ENCODE results near the gene TMED6.

GRCh38 chr16:68335157-68335659 lies 24.4 kb downstream of the PRMT7 start:
- RAMPAGE, long total RNA: no peak
- RRBS: no CpG with 5 or more reads among the region's 7 CpGs

DNA sequence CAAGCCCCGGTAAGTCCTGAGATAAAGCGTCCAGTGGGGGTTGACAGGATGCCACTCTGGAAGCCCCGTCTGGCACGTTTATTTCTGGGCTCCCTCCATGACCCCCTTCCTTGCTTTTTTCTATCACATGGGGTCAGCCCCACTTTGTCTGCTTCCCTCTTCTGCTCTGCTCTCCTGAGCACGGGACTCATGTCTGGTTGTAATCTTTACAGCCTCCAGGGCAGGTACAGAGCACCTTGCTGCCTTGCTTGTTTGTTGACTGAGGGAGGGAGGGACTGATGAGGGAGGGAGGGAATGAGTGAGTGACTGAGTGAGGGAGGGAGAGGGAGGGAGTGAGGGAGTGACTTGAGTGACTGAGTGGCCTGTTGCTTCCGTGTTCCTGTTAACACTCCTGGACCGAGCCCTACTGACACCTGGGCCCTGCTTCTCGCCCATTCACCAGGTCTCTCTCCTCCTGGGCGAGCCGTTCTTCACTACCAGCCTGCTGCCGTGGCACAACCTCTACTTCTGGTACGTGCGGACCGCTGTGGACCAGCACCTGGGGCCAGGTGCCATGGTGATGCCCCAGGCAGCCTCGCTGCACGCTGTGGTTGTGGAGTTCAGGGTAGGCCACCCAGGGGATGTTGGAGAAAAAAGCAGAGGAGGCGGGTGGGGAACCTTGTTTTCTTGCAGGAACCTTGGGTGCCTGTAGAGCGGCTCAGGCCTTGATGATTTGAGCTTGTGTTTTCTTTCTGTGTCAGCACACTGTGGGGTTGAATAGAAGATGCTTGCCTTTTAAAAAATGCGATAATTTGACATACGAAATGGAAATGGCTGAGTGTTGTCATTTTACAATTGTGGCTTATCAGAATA lies 41.2 kb downstream of the PRMT7 start:
- RAMPAGE, long total RNA: no peak
- RRBS: no CpG with 5 or more reads among the region's 20 CpGs

- RAMPAGE, long total RNA: no peak
- RRBS: 80% methylated on average over 14 of the region's 20 CpGs
Observed at GRCh38 chr16:68356380-68356887, 45.6 kb downstream of the PRMT7 start.

DNA sequence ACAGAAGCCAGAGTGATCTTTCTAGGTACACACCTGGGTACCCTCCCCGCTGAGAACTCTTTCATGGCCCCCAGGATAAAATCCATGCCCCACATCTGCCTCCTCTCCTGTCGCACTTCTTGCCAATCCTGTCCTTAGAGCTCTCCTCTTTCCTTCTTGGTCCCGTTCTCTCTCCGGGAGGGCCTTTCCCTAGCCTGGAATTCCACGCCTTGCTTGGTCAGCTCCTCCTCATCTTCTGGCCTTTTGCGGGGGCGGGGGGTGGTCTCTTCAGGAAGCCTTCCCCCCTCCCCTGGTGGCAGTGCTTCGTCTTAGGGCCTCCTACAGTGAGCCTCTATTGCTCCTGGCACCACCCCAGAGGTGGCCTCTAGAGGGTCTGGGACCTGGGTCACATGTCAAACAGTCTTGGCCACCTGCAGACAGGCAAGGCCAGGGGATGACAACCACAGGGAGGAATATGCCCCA lies 50.8 kb downstream of the SMPD3 start:
- RAMPAGE, long total RNA: no peak
- RRBS: no CpG with 5 or more reads among the region's 8 CpGs

GRCh38 chr16:68507613-68508041 lies 31.5 kb upstream of the ZFP90 start:
- RAMPAGE, long total RNA: no peak
- RRBS: no CpG with 5 or more reads among the region's 5 CpGs

- RAMPAGE, long total RNA: no peak
- RRBS: no CpG with 5 or more reads among the region's 7 CpGs
Observed at GRCh38 chr16:68563578-68564316, 24.7 kb downstream of the ZFP90 start.

- RAMPAGE, long total RNA: no peak
- RRBS: 5% methylated on average over 34 of the region's 53 CpGs
Observed at GRCh38 chr16:68642431-68643129, 2.5 kb upstream of the CDH3 start.

DNA sequence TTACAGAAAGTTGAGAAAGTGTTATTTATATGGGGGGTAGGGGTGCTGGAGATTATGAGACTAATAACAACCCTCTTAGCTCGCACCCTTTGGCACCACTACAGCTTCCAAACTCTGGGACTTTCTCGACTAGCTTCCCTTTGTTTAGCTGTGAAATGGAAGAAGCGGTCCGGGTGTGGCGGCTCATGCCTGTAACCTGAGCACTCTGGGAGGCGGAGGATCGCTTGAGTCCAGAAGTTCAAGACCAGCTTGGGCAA lies 904 bp upstream of the CDH3 start:
- RAMPAGE, long total RNA: no peak
- RRBS: no CpG with 5 or more reads among the region's 7 CpGs

DNA sequence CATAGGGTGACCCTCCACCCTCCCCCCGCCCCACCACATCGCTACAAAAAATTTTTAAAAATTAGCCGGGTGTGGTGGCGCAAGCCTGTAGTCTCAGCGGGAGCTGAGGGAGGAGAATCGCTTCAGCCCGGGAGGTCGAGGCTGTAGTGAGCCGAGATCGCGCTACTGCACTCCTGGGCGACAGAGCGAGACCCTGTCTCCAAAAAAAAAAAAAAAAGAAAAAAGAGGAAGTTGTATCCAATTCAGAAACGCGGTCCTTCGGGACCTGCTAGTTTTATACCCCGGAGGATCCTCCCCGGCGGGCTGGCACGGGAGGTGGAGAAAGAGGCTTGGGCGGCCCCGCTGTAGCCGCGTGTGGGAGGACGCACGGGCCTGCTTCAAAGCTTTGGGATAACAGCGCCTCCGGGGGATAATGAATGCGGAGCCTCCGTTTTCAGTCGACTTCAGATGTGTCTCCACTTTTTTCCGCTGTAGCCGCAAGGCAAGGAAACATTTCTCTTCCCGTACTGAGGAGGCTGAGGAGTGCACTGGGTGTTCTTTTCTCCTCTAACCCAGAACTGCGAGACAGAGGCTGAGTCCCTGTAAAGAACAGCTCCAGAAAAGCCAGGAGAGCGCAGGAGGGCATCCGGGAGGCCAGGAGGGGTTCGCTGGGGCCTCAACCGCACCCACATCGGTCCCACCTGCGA lies 432 bp upstream of the CDH3 start:
- RAMPAGE, long total RNA: no peak
- RRBS: 3% methylated on average over 5 of the region's 41 CpGs

GRCh38 chr16:68722056-68722975 lies 14.8 kb upstream of the CDH1 start:
- RAMPAGE, long total RNA: no peak
- RRBS: no CpG with 5 or more reads among the region's 10 CpGs

DNA sequence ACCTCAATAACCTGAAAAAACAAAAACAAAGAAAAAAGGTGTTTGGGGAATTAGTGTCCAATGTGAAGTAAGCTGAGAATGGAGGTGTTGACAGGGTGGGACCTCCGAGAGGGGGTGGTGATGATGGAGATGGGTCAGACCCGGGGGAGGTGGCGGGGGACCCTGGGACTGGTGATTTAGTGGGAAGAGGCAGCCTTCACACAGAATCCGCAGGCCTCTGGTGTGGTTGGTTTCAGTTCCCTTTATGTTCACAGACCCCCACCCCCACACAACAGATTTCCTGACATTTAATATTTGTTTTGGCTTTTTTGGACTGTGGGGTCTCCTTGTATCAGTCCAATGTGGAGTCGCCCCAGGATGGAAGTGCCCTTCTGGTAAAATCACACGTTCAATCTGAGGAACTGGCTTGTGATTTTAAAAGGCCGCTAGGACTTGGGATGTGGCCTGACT lies 3.9 kb downstream of the CDH1 start:
- RAMPAGE, long total RNA: no peak
- RRBS: no CpG with 5 or more reads among the region's 7 CpGs

GRCh38 chr16:68754346-68754867 lies 17.3 kb downstream of the CDH1 start:
- RAMPAGE, long total RNA: no peak
- RRBS: no CpG with 5 or more reads among the region's 5 CpGs

- RAMPAGE, long total RNA: no peak
- RRBS: no CpG with 5 or more reads among the region's 20 CpGs
Observed at GRCh38 chr16:68843923-68844571, 716 bp downstream of the TANGO6 start.

DNA sequence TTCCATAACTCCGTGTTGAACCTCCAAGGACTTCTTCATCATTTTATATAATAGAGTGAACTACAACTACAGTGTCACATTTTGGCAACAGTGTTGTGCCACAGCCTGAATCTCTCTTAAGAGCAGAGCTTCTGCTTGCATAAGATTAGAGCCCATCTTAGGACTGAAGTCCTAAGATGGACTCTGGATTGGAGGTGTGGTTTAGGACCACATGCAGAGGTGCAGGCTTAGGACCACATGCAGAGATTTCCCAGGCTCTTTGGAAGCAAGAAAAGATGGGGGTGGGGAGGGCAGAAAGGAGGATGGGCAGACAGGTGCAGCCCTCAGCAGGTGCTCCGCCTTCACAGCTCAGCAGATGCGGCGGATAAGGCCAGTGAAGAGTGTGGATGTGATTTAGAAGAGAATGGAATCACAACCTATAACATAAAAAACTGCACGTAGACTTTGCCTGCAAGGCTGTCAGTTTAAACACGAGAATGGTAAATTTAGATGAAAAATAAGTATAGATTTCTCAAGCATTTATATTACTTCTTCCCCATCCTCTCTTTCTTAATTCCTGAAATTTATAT lies 128.7 kb downstream of the TANGO6 start:
- RAMPAGE, long total RNA: no peak
- RRBS: no CpG with 5 or more reads among the region's 6 CpGs

- RAMPAGE, long total RNA: no peak
- RRBS: 2% methylated on average over 20 of the region's 64 CpGs
Observed at GRCh38 chr16:69131237-69132411, 764 bp downstream of the CHTF8 start.

- RAMPAGE, long total RNA: no peak
- RRBS: no CpG with 5 or more reads among the region's 1 CpG
Observed at GRCh38 chr16:69171327-69171747, 15.6 kb upstream of the SNTB2 start.

DNA sequence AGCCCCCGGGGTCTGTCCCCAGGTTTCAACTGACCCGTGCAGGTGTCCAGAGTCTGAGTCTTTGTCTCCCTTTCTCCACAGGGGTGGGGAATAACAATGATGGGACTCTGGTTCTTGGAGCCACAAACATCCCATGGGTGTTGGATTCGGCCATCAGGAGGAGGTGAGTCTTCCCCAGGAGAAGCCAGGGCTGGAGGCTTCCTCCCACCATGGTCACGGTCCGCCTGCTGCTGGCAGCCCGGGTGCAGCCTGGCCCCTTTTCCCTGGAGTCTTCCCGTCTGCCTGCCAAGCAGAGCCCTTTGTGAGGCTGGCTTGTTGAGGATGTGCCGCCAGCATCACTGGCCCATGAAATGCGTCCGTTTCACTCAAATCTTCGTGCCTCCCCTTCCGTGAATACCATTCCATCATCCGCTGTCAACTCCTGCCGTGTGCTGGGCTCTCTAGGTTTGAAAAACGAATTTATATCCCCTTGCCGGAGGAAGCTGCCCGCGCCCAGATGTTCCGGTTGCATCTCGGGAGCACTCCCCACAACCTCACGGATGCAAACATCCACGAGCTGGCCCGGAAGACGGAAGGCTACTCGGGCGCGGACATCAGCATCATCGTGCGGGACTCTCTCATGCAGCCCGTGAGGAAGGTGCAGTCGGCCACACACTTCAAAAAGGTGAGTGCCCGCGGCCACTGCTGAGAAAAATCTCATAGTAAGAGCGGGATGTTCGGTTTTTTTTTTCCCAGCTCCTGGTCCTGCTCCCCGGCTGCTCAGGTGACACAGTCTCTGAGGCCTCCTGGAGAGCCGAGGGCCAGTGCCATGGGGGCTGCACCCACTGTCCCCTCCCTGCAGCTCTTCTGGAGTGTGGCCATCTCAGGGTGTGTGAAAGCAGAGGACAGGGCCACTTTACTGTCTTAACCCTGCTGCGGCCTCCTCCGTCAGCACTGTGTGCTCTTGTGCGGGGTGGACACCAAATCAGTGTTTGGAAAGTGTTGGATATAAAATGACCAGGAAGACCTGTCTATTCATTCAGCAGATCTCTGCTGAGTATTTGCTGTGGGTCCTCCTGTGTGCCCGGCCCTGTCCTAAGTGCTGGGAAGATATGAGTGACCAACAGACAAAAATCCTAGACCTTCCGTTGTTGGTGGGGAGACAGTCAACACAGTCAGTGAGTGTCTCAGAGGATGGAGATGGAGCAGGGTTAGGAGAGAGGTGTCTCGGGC lies 9.4 kb downstream of the PDF start:
- RAMPAGE, long total RNA: no peak
- RRBS: 94% methylated on average over 5 of the region's 43 CpGs

DNA sequence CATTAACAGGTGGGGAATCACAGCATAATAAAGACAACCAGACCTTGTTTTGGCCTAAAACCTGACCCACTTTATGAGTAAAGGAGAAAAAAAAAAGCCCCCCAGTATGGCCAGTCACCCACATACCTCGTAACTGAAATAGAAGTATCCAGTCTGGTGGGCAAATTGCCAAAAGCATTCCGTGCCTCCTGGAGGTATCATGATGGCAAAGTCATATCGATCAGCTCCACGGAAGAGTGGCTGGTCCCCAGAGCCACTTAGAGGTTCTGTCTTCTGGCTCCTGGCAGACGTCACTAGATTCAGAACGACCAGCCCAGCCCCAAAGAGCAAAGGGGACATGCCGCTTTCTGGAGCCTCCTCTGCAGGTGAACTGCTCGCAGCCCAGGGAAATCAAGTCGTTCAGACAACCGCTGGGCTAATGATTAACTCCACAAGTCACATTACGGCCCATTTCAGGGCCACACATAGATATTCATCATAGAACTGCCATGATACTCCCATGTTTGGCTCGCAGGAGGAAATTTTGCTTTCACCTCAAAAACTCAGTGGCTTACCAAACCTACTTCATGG lies at the start of gene TMED6:
TSS of gene TMED6 (minus strand) at position 372 of the 570 bp plus-strand sequence.
- RAMPAGE, long total RNA: no peak
- RRBS: no CpG with 5 or more reads among the region's 12 CpGs

GRCh38 chr16:69370406-69370928 lies 15.3 kb downstream of the TERF2 start:
- RAMPAGE, long total RNA: no peak
- RRBS: no CpG with 5 or more reads among the region's 9 CpGs

- RAMPAGE, long total RNA: no peak
- RRBS: no CpG with 5 or more reads among the region's 8 CpGs
Observed at GRCh38 chr16:69428962-69429770, 4.7 kb downstream of the CYB5B start.

Data from hepatocyte (in vitro differentiated cells and primary cell).